GM12891 (cell line): ENCODE measurements around a stretch of chr5.

DNA sequence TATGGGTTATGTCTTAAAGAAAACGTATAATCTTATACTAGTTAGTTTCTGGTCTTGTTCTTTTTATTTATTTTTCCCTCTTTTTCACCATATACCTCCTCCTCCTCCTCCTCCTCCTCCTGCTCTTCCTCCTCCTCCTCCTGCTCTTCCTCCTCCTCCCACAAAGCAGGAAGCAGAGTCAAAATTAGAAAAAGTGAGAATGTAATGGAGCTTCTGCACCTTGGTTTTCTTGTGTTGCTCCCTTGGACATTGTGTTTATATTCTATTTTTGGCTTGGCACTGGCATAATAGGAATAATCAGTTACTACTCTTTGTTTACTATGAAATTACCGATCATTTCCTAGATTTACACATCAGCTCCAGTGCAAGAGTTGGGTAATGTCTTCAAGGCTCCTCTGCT is 4.5 kb downstream of the MACIR start:
- RRBS = no CpG with 5 or more reads among the region's 2 CpGs

DNA sequence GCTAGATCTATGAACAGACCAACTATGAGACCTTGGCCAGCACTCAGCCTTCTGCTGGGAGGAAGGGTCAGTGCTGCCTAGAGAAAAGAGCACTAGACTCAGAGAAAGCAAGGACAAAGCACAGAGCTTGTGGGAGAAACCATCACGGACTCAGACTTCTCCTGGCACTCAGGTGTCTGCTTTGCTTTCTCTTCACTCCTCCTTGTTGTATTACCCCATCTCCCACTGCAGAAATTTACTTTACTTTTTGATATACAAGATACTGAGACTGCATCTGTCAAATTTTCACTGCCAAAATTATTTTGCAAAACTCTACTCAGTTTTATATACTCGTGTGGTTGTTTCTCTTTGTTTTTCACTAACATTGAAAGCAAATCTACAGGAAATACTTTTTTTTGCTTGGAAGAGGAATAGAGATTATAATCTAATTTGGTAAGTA is 890.1 kb upstream of the NUDT12 start:
- RRBS = no CpG with 5 or more reads among the region's 2 CpGs

- RRBS = no CpG with 5 or more reads among the region's 21 CpGs
Measured at GRCh38 chr5:105392377-105392894, 1829.8 kb upstream of the NUDT12 start.

GRCh38 chr5:106508871-106509271 is 1161.9 kb downstream of the EFNA5 start:
- RRBS = no CpG with 5 or more reads among the region's 4 CpGs

GRCh38 chr5:106980628-106981319 is 690.0 kb downstream of the EFNA5 start:
- RRBS = no CpG with 5 or more reads among the region's 13 CpGs

DNA sequence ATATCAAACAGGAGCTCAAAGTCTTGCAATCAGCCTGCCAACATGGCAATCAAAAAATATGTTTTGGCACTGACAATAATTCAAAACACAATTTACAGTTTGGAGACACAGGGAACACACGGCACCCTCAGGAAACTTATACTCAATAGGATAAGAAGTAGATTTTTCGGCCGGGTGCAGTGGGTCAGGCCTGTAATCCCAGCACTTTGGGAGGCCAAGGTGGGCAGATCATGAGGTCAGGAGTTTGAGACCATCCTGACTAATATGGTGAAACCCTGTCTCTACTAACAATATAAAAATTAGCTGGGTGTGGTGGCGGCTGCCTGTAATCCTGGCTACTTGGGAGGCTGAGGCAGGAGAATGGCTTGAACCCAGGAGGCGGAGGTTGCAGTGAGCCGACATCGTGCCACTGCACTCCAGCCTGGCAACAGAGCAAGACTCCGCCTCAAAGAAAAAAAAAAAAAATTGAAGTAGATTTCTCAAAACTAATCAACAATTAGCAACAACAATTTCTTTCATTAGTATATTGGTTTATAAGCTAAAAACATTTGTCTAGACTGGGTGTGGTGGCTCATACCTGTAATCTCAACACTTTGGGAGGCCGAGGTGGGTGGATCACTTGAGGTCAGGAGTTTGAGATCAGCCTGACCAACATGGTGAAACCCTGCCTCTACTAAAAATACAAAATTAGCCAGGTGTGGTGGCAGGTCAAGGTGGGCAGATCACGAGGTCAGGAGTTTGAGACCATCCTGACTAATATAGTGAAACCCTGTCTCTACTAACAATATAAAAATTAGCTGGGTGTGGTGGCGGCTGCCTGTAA is 133.9 kb downstream of the EFNA5 start:
- RRBS = no CpG with 5 or more reads among the region's 11 CpGs

- RRBS = no CpG with 5 or more reads among the region's 7 CpGs
Measured at GRCh38 chr5:107542334-107542977, 128.3 kb downstream of the EFNA5 start.

- RRBS = no CpG with 5 or more reads among the region's 3 CpGs
Measured at GRCh38 chr5:107943273-107943930, 272.7 kb upstream of the EFNA5 start.

DNA sequence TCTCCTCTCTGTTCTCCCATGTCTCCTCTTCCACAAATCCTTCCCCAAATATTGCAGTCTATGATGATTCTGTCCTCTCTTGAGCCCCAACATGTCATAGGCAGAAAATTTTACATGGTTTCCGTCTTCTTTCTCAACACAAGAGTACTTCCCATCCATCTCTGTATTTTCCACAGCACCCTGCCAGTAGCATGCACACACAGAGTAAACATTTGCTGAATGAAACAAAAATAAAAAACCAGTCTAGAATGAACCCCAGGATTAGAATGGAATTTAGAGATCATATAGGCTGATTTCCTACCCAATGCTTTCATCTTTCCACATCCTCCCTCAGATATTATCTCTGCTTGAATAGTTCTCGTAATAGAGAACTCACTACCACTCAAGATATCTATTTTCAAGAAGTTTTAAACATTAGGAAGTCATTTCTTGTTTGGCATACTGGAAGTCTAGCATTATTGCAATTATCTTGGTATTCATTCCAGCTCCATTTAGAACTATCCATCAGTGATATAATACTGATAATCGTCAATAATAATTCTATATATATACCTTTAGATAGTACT is 342.8 kb upstream of the EFNA5 start:
- RRBS = no CpG with 5 or more reads among the region's 3 CpGs

DNA sequence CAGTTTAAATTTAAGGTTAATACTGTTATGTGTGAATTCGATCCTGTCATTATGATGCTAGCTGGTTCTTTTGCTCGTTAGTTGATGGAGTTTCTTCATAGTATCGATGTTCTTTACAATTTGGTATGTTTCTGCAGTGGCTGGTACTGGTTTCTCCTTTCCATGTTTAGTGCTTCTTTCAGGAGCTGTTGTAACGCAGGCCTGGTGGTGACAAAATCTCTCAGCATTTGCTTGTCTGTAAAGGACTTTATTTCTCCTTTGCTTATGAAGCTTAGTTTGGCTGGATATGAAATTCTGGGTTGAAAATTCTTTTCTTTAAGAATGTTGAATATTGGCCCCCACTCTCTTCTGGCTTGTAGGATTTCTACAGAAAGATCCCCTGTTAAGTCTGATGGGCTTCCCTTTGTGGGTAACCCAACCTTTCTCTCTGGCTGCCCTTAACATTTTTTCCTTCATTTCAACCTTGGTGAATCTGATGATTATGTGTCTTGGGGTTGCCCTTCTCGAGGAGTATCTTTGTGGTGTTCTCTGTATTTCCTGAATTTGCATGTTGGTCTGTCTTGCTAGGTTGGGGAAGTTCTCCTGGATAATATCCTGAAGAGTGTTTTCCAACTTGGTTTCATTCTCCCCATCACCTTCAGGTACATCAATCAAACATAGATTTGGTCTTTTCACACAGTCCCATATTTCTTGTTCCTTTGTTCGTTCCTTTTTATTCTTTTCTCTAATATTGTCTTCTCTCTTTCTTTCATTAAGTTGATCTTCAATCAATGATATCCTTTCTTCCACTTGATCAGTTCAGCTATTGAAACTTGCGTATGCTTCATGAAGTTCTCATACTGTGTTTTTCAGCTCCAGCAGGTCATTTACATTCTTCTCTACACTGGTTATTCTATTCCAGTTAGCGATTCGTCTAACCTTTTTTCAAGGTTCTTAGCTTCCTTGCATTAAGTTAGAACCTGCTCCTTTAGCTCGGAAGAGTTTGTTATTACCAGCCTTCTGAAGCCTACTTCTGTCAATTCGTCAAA is 170.3 kb downstream of the FBXL17 start:
- RRBS = no CpG with 5 or more reads among the region's 11 CpGs

DNA sequence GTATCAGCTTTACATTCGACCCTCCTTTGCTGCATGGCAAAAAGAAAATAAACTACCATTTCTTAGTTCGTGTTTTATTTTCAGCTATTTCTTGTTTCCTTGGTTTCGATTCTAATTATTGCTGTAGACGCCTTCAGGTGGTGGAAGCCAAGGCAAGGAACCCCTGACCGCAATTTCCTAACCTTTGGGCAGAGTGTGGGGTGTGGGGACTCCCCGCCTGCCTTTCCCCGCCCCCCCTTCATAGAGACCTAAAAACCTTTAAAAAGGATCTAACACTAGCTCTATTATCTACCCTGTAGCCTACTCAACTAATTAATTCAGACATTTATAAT is 19.2 kb upstream of the FER start:
- RRBS = no CpG with 5 or more reads among the region's 7 CpGs

- RRBS = 1% methylated on average over 26 of the region's 58 CpGs
Measured at GRCh38 chr5:108748142-108748872, 610 bp downstream of the FER start.

DNA sequence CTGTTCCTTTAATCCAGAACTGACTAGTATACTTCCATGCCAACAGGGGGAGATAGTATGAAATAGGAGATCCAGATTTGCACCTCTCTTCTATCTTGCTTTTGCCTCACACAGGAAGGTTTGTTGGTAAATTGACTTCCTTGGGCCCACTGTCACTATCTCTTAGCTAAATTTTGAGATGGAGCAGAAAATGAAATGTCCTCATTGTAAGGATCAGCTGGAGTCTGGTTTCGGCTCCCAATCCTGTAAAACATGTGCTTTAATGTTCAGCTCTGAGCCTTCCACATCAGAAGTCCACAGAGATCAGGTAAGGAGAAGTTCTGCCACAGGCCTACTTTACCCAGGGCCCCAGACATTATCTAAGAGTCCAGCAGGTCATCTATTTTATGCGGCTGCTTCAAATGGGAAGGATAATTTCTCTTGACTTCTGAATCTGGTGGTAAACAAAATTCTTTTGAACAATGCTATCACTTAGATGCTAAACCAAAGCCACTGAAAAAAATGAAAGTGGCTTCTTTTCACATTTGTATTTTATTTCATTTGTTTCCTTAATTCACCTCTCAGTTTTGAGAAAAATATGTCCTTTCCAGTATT is 176.9 kb downstream of the FER start:
- RRBS = no CpG with 5 or more reads among the region's 2 CpGs

DNA sequence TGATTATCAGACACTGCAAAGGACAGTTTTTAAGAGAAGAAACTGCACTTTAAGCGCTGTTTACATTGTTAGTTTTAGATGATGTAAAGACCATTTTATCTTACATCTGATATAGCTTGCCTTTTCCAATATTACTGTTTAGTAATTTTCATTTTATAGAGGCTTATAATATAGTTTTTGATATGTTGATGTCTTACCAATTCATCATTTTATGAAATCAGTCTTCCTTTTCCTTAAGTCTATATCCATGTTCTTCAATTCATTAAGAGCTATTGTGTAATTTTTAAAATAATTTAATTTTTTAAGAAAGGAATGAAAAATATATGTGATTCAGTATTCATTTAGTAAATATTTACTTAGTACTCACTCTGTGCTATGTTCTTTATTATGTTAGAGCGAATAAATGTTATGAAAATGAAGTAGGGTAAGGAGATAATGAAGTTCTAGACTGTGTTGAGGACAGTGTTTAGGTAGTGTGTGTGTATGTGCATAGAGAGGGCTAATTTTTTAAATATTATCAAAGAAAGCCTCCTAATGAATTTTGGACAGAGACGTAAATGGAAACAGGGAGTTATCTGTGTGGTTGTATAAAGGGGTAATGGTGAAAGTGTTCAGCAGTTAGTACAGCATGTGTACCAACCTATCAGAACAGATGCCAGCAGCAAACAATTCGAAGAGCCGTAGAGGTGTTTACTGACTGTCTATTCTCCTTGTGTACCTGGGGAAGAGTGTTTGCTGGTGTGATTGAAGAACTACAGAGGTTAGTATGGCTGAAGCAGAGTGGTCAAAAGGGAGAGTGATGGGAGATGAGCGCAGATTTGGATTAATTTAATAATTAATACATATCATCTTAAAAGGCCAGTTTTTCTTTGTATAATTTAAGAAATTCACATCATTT is 216.3 kb downstream of the FER start:
- RRBS = no CpG with 5 or more reads among the region's 6 CpGs

DNA sequence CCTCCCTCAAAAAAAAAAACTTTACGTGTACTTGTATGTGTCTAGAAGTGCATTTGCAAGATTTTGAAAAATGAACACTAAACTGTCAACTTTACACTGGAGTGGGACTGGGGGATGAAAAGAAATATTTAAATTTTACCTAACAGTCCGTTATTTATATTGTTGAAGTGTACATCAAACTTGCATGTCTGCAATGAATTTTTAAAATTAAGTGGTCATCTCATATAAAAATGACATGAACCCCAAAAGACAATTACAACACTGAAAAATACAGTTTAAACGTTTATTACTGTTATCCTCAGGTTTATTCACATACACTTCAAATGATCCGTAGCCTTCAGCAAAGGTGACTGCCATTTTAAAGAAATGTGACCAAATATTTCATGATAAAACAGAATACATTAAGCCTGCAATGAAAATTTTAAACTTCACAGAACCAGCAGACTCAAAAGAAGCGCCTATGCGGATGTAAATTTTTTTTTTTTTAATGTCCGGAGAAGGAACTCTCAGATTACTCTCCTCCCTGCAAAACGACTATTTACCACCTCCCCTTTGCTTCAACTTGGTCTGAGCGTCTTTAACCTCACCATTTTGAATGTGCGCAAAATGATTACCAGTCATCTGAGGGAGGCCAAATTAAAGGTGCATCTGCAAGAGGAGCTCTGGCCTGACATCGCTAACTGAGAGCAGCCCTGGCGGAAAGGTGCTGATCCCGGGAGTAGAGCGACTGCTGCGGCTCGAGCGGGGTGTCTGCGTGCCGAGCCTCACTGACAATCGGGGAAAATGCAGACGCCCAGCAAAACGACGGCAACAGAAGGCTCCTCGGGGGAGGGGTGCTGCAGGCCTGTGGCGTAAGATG is 1.0 kb downstream of the PJA2 start:
- RRBS = no CpG with 5 or more reads among the region's 25 CpGs

DNA sequence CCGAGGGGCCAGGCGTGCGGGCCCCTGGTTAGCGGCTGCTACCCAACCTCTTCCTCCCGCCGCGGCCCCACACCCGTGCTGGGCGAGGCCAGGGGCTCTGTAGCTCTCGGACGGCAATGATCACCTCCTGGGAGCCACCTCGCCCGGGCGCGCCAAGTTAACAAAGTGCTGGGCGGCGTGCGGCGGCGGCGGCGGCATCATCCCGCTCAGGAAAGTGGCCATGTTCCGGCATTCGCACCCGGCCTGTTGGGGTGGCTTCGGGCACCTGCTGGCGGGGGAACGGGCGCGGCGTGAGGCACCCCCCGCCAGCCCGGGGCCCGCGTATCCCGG is 820 bp downstream of the MAN2A1 start:
- RRBS = 3% methylated on average over 17 of the region's 37 CpGs

- RRBS = no CpG with 5 or more reads among the region's 2 CpGs
Measured at GRCh38 chr5:109739642-109740589, 50.2 kb downstream of the MAN2A1 start.

DNA sequence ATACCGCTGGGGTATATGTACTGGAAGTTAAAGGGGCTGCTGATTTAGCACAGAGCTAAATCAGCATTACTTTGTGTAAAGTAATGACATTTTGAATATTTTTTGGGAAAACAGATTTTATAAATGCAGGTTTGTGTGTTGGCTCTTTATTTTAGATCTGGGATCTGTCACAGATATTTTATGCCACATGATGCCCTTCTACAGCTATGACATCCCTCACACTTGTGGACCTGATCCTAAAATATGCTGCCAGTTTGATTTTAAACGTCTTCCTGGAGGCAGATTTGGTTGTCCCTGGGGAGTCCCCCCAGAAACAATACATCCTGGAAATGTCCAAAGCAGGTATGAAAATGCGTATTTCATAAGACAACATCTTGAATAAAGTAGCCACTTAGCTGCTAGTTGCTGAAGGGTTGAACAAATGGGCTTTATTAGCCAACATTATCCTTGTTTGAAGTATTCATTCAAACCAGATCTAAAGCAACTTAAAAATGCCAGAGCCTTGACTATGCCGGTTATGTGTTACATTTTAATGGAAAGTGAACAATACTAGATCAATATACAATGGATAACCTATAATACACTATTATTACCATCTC is 80.6 kb downstream of the MAN2A1 start:
- RRBS = no CpG with 5 or more reads among the region's 4 CpGs

GRCh38 chr5:109800145-109800806 is 110.5 kb downstream of the MAN2A1 start:
- RRBS = no CpG with 5 or more reads among the region's 3 CpGs

GRCh38 chr5:109803833-109804323 is 114.2 kb downstream of the MAN2A1 start:
- RRBS = no CpG with 5 or more reads among the region's 2 CpGs